Ureter (tissue), 1 donor: ENCODE measurements around a stretch of chr10.

DNA sequence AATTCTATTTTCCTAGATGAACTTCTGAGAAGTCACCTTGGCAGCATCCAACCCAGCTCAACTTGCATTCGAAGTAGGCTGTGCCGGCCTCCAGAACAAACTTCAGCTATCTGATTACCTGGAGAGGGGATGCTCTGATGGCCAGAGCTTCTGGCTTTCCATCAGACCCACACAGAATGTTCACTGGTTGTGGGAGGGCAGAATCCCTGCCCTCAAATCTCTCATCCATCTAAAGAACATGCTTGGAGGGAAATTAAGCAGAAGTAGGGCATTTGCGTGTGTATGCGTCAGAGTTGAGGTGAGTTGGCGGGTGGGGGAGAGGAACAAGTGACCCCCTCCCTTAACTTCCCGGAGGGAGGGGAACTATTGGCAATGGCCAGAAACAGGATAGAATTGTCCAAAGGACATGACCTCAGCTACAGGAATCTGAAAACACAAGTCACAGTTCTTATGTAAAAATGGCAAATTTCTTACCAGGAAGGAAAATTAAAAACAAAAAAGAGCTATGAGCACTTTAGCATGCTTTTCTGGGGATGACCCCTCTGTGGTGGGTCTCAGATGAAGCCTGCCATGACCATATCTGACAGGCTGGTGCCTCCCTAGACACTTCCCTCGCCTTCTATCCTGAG is 278.7 kb downstream of the RPS24 start:
- PRO-cap = no peak

DNA sequence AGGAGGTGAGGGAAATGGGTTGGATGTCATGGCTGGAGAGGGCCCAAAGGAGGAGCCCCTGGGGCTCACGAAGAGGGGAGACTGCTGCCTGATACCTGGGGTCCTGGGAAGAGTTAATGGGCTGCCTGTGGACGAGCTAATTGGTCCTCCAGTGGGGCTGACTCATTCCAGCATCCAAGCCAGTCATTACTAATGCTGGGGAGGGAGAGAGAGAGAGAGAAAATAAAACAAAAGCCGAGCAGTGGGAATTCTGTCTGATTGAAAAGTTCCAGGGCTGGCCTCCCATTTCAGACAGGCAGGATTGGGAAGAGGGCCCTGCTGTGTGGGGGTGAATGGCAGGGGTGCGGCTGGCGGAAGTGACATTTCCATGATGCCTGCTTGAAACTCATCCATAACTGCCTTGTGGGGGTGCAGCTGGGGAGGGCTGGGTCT is 297.8 kb downstream of the RPS24 start:
- PRO-cap = no peak

GRCh38 chr10:78656691-78657392 is 411.9 kb upstream of the ZMIZ1 start:
- PRO-cap = no peak

- PRO-cap = no peak
Measured at GRCh38 chr10:78693999-78694290, 374.8 kb upstream of the ZMIZ1 start.

GRCh38 chr10:78727840-78728308 is 340.9 kb upstream of the ZMIZ1 start:
- PRO-cap = no peak

DNA sequence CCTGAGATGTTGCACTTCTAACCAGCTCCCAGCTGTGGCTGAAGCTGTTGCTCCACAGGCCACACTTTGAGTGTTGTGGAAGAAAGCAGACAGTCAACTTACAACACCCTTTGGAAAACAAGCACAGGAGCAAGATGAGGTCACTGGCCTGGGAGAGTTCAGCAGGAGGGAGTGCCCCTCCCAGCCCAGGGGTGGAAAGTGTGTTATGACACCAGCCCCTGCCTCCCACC is 48.9 kb upstream of the ZMIZ1 start:
- PRO-cap = no peak

GRCh38 chr10:79069834-79070694 is 1.3 kb downstream of the ZMIZ1 start:
- PRO-cap = bidirectional peak, plus-strand start at chr10:79070069, minus-strand start at chr10:79070073; bidirectional peak, plus-strand start at chr10:79070182, minus-strand start at chr10:79070210; bidirectional peak, plus-strand start at chr10:79070574, minus-strand start at chr10:79070281

- PRO-cap = bidirectional peak, plus-strand start at chr10:79070971, minus-strand start at chr10:79070793
Measured at GRCh38 chr10:79070695-79071140, 2.0 kb downstream of the ZMIZ1 start.

GRCh38 chr10:79079593-79080049 is 10.9 kb downstream of the ZMIZ1 start:
- PRO-cap = no peak

GRCh38 chr10:79083783-79084881 is 15.4 kb downstream of the ZMIZ1 start:
- PRO-cap = no peak

DNA sequence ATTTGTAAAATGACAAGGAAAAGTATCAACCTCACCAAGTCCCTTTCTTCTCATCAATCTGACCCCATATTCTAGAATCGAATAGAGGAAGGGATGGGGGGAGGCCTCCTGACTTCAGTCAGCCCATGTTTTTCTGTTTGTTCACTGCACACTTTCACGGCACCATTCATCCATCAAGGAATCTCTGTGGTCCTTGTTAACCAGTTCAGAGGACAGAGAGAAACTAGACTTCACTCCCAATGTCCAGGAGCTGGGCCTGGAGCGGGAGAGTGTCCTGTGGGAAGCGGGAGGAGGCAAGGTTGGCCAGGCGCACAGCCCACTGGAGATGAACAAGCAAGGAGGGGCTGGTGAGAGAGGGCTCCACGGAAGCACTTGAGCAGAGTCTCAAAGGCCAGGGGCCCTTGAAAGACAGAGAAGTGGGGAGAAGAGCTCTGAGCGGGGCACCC is 49.4 kb downstream of the ZMIZ1 start:
- PRO-cap = no peak

GRCh38 chr10:79137176-79137814 is 68.5 kb downstream of the ZMIZ1 start:
- PRO-cap = no peak

DNA sequence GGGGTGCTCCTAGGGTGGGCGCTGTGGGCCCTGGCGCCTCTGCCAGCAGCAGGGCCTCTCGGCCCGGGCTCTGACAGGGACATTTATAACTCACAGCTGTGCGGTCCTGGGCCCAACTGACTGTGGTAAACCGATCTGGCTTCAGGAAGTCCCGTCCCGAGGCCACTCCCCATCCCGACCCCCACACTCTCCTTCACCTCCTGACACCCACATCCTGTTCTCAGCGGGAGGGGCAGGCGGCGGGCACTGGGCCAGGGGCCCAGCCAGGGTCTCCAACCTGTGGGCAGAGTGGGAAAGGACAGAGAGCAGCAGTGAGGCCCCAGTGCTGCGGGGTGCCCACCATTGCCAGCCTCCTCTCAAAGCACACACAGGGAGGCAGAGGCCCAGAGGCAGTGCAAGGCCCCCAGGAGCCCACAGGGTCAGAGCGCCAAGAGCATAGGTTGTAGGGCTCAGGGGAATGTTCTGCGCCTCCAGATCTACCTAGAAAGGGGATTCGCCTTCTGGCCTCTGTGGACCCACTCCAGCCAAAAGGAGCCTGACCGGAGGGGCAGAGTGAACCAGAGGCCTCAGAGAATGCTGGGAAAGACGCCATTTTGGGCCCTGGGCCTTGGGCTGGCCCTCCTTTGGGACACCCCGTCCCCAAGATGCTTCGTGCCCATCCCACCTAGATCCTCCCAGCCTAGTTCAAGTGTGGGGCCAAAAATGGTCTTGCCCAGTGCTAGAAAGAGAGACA is 69.2 kb downstream of the ZMIZ1 start:
- PRO-cap = no peak

DNA sequence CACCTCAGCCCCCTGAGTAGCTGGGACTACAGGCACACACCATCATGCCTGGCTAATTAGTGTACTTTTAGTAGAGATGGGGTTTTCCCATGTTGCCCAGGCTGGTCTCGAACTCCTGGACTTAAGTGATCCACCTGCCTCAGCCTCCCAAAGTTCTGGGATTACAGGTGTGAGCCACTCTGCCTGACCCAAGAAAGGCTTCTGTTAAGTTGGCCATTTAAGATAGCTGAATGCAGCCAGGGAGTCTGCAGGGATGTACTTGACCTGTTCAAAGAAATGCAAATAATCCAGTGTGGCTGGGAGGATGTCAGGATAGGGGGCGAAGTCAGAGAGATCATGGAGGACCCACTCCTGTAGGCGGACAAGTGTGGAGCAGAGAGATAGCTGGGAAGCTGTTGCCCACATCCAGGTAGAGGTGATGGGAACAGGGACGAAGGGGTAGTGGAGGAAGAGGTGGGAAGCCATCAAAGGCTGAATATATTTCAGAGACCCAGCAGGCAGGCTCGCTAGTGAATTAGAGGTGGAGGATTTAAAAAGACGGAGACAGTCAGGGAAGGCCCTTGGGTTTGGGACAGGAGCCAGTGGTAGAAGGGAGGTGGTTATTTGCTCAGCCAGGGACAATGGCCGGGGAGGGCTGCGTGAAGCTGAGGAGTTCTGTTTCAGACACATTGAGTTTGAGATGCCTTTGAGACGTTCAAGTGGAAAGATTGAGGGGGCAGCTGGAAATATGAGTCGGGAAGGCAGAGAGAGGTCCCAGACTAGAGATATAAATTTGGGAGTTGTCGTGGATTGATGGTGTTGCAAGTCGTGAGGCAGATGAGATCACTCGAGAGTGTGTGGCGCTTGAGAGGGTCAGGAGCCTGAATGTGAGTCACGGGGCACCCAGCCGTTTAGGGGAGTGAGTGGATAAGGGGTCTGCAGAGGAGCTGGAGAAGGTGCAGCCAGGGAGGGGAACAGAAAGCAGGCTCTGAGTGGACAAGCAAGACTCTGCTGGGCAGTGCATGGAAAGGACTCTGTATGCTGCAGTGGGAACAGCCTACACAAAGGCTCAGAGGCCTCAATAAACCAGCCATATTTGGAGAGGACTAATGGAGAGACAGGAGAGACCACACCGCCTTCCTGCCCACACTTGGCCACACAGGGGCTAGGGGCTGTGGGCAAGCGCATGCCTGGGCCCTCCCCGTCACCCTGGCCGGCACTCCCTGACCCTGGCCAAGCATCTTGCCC is 73.2 kb downstream of the ZMIZ1 start:
- PRO-cap = no peak

GRCh38 chr10:79176999-79177469 is 108.3 kb downstream of the ZMIZ1 start:
- PRO-cap = no peak

- PRO-cap = no peak
Measured at GRCh38 chr10:79196930-79197872, 128.4 kb downstream of the ZMIZ1 start.

DNA sequence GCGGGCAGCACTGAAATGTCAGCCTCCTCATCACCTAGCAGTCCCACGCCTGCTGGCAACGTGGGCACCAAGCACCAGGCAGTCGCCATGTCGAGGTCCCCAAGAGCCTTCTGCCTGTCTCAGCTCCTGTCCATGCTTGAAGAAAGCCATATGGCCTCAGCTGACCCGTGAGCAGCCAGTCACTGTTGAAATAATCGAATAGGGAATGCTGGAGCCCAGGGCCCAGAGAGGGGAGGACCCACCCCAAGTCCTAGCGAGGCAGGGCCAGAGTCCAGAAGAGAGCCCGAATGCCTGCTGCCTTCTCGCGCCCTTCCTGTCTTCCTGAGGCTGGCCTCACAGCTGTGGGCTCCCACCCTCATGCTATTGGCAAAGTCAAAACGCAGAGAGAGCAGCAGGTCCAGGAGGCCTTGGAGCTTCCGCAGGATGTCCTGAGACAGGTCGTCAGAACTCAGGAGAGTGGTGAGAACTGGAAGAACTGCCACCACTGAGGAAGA is 125.6 kb upstream of the PPIF start:
- PRO-cap = no peak

DNA sequence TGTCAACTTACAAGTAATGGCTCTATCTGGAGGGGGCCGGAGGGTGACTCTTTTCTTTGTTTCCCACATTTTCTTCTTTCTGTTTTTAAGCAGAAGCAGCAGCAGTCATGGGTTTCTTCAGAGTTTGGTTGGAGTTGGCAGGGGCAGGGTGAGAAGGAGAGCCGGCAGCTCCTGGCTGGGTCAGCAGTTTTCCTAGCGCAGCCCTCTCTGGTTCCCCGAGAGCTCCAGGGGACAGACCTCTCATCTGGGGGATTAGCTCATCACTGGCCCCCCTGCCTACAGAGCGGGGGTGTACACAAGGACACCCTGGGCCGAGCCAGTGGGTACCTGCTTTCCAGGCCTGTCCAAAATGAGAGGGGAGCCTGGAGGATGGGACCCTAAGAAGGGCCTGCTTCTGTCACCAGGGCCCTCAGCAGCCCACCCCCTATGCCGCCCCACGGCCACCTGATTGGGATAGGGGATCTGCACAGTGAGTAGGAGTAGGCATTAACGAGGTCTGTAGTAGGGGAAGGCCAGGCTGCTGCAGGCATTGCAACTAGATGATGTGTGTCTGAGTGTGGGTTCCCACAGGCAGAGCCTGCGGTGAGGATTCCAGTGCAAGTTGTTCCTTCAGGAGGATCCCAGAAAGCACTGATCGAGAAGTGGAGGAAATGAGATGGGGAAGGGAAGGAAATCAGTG is 122.9 kb upstream of the PPIF start:
- PRO-cap = no peak

DNA sequence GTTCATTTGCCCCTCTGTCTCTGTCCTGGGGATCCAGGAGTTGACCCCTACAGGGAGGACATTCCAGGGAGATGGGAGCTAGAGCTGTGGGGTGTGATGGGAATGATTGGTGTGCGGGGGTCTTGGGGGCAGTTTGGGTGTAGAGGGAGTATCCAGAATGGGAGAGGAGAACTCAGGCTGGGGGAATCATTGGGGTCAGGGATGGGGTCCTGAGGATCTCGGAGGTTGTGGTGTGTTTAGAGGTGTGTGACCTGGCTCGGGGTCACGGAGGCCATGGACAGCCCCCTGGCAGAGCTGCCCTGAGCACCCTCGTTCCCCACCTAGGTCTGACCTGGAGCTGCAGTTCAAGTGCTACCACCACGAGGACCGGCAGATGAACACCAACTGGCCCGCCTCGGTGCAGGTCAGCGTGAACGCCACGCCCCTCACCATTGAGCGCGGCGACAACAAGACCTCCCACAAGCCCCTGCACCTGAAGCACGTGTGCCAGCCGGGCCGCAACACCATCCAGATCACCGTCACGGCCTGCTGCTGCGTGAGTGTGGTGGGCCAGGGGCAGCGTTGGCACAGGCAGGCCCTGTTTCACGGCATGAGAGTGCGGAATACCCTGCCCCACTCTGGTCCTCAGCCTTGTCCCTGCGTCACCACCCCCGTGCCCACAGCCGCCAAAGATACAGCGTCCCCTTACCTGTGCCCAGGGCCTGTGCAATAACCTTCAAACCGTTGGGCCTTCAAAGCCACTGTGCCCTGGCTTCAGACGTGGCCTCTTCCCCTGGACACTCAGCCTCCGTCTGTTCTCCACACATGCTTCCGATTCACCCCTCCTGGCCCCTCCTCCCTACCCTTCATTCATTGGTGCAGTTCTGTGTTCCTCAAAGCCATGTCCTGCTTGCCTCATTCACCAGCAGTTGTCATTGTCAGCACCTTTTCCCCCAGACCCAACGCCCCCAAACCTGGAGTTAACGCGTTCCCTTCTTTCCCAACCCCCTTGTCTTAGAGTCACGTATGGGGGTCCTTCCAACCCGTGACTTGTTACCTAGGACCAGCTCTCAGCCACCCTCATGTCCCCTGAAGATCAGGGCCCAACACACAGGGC is 46.5 kb upstream of the PPIF start:
- PRO-cap = no peak

GRCh38 chr10:79349389-79350742 is 2.6 kb downstream of the PPIF start:
- PRO-cap = no peak